Osteocyte (in vitro differentiated cells): ENCODE measurements around a stretch of chr2.

GRCh38 chr2:43212331-43212766, 14.1 kb downstream of the ZFP36L2 start:
- PRO-cap = no peak

- PRO-cap = no peak
Observed at GRCh38 chr2:43222698-43223367, 3.6 kb downstream of the ZFP36L2 start.

DNA sequence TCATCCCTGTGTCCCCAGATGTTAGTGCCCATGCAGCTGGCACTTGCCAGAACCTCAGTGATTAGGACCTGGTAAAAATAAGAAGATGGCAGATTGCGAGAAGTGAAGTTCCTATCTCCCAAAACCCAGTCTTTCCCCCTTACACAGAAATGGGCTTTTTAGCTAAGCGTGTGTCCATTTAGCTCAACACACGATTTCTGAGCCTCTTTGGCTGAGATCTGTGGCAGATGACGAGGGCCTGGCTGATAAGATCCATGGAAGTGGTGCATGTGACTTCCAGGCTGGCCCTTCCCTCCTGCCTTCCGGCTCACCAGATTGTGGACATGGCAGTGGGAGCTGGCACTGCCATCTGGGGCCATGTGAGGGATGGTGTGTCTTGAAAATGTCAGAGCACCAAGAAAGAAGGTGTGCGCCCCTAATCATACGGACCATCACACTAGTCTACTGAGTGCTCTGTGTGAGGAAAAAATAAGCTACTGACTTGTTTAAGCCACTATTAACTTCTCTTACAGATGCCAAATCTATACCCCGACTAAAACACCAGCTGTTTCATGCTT, 41.0 kb upstream of the ZFP36L2 start:
- PRO-cap = no peak

DNA sequence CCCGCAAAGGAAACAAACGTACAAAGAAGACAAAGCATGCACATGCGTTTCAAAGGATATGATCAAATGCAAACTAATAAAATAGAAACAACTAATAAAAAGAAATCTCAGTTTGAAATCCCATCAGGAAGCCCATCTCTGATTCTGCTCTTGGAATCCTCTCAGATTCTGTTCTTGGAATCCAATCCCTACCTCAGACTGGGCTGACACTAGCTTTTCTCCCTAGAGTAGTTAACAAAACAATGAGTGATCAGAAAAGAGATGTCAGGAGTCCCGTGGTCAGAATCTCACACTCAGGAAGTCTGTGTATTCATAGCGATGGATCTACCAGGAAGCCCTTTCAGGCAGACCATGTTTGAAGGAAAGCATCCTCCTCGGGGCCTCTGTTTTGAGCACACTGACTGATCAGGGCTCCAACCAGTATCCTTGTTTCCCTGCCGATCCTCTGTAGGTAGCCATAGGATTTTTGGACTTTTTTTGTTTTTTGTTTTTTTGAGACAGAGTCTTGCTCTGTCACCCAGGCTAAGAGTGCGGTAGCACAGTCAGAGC, 150.6 kb downstream of the THADA start:
- PRO-cap = no peak

- PRO-cap = no peak
Observed at GRCh38 chr2:43774660-43775215, 899 bp downstream of the DYNC2LI1 start.

- PRO-cap = no peak
Observed at GRCh38 chr2:43790015-43790484, 16.2 kb downstream of the DYNC2LI1 start.

GRCh38 chr2:43806452-43807118, 32.1 kb downstream of the ABCG5 start:
- PRO-cap = no peak

GRCh38 chr2:43869856-43870516, 31.2 kb downstream of the ABCG8 start:
- PRO-cap = no peak

DNA sequence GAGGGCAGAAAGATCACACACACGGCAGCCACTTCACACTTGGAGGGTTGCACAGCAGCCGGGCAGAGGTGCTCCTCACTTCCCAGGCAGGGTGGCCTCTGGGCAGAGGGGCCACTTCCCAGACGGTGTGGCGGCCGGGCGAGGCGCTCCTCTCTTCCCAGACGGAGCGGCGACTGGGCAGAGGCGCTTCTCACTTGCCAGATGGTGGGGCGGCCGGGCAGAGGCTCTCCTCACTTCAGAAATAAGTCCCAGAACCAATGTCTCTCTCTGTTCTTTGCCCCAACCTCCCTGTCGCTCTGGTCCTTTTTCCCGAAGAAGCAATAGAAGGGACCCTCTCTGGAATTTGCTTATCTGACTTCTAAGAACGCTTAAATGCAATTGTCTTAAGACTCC, 65.7 kb upstream of the LRPPRC start:
- PRO-cap = no peak

DNA sequence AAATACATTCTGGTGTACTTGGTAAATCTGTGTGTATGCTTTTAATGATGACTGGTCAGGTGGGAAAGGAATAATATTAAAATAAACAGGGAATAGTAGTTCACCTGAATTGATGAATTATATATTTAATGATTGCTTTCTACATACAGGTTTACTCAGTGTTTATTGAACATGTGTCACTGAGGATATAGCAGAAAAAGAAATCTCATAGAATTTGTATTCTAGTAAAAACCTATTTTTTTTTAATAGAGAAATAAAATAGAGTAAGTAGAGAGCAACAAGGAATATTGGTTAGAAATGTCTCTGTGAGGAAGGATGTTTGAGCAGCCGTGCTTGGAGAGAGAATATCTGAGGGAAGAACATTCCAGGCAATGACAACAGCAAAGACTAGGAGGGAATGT, 46.9 kb downstream of the PPM1B start:
- PRO-cap = no peak

DNA sequence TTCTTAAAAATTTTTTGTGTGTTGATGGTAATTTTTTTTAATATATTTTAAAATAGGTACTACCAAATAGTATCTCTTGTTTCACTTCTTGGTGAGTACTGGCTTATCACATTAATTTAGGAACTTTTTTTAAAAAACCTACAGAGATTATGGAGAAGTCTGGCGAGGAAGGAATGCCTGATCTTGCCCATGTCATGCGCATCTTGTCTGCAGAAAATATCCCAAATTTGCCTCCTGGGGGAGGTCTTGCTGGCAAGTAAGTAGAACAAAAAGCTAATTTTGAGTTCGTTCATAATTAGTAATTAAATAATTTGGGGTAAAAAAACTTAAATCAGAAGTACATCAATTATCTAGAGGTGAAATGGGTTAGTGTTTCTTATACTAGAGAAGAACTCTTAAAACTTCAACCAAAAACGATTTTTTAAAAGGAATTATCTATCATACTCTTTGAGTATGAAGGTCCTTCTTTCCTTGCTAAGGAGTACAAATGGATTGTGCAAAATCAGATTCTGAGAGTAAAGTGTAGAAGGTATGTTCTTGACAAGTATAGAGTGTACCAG, 49.2 kb downstream of the PPM1B start:
- PRO-cap = no peak

GRCh38 chr2:44245584-44246111, 29.6 kb upstream of the SLC3A1 start:
- PRO-cap = no peak

GRCh38 chr2:44937760-44938298, 3.7 kb upstream of the SIX3 start:
- PRO-cap = no peak

DNA sequence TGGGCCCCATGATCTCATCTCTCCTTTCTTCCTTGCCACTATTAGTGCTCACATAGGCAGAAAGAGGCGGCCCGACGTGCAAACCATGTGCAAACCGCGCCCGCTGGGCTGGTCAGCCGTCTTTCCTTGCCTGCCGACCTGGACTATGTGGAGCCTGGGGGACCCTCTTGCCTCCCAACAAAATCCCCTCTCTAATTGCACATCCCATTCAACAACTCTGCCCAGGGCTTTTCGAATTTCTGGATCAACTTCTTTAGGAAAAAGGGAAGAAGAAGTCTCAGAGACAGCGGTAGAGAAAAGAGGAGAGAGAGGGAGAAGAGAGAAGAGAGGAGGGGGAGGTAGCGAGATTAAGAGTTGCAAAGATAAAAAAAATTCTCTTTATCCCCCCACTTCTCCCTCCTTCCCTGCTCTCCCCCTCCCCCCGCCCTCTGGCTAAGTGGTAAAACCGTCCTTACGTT, 337 bp upstream of the SIX3 start:
- PRO-cap = no peak

DNA sequence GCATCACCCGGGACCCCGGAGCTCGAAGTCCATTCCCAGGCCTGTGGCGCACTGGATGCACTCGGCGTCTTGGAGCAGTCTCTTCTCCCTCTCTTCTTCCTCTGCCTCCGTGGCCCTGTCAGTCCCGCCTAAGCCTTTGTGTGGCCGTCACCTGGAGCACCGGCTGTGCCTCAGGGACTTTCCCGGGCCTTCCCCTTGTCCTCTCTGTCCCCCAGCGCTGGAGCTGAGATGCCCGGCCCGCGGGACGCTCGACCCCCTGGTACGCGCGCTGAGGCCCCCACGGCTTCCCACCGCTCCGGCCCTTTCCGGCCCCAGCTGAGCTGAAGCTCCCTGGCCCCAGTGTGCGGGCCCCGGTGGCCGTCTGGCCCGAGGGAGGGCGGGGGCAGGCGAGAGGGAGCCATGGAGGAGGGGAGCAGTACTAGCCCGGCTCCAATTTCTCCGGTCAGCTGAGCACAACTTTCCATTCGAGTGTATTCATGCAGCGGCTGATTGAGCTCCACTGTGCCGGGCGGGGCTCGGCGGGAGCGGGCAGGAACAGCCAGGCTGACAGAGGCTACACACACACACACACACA, 8.2 kb downstream of the SIX3 start:
- PRO-cap = bidirectional peak, plus-strand start at position 499 of the sequence, minus-strand start at position 363 of the sequence

- PRO-cap = bidirectional peak, plus-strand start at chr2:45169083, minus-strand start at chr2:45168860
Observed at GRCh38 chr2:45168657-45169265, 159.5 kb upstream of the SIX2 start.

- PRO-cap = no peak
Observed at GRCh38 chr2:45192592-45192803, 183.2 kb upstream of the SIX2 start.

DNA sequence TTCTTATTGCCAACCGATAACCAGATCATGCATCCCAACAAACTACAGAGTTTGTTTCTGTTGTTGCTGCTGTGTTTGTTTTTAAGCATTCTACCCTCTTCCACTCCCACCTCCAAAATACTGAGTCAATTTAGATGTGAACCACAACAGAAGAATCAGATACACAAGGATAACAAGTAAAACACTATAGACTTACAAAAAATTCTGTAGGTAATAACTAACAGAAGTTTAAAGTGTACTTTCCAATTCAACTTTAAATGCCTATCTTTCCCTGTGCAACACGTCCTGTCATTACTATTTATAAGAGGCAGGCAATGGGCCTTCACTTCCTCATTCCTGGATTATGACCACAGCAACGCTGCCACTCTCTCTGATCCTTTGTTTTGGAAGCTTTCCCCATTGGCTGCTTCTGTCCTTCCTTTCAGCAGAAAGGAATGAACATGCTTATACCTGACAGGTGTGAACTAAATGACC, 152.0 kb downstream of the SRBD1 start:
- PRO-cap = no peak

GRCh38 chr2:45643484-45644109, 7.9 kb upstream of the PRKCE start:
- PRO-cap = no peak

- PRO-cap = no peak
Observed at GRCh38 chr2:45644111-45644515, 7.4 kb upstream of the PRKCE start.